ENCODE measurements around a stretch of chr14.

- PRO-cap: no peak
- RAMPAGE, long total RNA, 4 experiments: no peak in any of the 4 experiments
Observed at GRCh38 chr14:49957366-49957823, 64.5 kb downstream of the ARF6 start.

- PRO-cap: no peak
- RAMPAGE, long total RNA, 4 experiments: no peak in any of the 4 experiments
Observed at GRCh38 chr14:49971924-49972773, 79.3 kb downstream of the ARF6 start.

GRCh38 chr14:49987207-49987673, 94.4 kb downstream of the ARF6 start:
- PRO-cap: no peak
- RAMPAGE, long total RNA, 4 experiments: no peak in any of the 4 experiments

DNA sequence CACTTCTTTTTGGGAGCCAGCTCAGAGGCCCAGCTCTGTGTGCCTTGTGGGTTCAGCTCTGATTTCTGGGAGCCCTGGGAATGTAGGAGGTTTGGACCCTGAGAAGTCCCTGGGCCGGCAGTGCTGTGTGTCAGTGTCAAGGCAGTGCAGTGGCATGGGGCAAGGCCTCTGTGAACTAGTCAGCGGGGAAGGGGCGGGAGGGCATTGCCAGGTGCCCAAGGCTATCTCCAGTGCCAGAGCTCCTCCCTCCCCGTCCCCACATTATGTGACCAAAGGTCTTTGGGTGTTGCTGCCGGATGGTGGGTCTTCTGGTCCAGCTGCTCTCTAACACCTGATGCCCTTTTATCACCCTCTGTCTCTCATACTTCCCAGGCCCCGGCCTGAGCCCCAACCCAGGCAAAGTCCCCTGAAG, 54.2 kb downstream of the VCPKMT start:
- PRO-cap: no peak
- RAMPAGE, long total RNA, 4 experiments: no peak in any of the 4 experiments

DNA sequence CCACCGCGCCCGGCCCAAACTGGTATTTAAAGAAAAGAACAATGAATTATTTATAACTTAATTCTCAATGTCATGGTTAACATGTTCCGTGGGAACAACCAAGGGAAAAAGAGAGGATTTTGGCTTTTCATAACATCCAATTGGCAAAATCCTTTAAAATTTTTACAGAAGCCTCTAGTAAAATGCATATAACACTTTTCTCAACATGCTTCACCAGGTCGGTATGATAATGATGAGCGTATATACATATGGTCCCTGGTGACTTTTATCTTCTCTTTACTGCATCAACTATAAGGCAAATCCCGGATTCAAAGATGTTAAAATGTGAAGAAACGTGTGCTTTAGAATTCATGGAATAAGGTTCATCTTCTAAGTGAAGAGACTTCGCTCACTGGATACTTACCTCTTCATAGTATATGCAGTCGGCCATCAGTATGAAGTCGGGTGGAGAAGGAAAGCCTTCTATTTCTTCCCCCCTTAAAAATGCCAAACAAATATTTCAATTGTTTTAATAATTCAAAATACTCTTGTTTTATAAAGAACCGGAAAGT, 861 bp downstream of the VCPKMT start:
- PRO-cap: no peak
- RAMPAGE, long total RNA, 4 experiments: no peak in any of the 4 experiments

- PRO-cap: no peak
- RAMPAGE, long total RNA, 4 experiments: no peak in any of the 4 experiments
Observed at GRCh38 chr14:50193178-50193605, 38.2 kb downstream of the SOS2 start.

DNA sequence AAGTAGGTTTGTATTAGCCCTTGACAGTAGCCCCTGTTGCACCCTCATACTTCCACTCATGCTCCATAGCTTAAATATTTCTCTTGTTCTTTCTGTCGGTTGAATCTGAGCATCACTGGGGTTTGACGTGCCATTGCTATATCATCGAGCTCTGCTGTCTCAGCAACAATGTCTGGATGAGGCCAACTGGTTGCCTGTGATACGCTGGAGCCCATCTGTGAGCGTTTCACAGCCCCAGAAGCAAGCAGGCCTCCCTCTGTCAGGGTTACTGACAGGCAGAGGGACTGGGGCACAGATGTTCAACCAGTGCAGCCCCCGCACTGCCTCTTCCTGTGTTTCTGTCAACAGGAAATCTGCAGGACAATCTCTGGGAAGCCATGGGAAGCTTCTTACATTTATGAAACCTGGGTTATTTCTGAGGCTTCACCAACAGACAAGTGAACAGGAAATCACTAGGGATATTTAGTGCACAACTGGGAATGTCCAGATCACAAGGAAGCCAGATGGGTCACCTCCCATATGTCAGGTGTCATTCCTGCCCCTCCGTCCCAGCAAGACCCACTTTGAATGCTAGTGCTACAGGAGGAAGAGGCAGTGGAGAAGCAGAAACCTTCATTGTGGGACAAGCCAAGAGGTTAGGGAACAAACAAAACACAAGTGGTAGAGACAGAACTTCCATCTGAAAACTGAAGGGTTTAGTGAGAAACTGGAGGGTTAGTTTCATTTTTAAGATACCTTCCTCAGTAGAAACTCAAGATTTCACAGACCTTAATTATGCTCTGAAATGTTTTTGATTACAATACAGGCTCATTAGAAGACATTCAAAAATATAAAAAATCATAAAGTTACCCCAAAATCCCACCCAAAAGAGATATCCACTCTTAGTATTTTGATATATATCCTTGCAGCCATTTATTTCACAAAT, 24.1 kb downstream of the DMAC2L start:
- PRO-cap: no peak
- RAMPAGE, long total RNA, 4 experiments: no peak in any of the 4 experiments

DNA sequence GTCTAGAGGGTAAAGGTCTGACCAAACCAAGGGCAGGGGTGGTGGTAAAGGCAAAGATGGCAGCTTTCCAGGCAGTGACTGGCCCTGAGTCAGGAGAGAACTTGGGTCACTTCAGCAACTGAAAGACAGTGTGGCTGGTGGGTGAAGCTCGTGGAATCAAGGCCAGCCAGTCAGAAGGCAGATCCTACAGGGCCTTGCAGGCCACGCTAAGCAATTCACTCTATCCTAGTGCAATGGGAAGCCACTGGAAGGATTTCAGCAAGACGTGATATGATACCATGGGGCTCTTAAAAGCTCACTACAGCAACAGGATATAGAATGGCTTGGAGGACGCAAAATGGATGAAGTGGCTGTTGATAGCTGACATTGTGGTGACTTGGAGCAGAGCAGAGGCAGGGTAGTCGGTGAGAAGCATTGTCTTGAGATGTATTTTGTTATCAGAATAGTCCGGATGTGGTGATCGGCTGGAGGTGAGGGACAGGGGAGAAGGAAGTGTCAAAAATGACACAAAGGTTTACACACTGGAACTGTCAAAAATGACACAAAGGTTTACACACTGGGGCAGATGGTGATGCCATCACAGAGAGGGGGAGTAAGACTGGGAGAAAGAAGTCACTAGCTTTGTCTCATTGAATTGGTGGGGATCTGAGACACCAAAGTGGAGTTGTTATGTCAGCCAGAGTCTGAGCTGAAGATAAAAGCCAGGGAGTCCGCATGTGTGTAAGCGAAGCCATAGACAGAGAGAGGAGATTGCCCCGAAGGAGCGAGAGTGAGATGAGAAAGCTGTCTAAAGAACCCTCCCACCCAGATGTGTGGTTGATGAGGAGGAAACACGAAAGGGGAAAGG, 30.2 kb downstream of the CDKL1 start:
- PRO-cap: no peak
- RAMPAGE, long total RNA, 4 experiments: no peak in any of the 4 experiments

- PRO-cap: no peak
- RAMPAGE, long total RNA, 4 experiments: no peak in any of the 4 experiments
Observed at GRCh38 chr14:50531700-50532219, 609 bp downstream of the MAP4K5 start.

DNA sequence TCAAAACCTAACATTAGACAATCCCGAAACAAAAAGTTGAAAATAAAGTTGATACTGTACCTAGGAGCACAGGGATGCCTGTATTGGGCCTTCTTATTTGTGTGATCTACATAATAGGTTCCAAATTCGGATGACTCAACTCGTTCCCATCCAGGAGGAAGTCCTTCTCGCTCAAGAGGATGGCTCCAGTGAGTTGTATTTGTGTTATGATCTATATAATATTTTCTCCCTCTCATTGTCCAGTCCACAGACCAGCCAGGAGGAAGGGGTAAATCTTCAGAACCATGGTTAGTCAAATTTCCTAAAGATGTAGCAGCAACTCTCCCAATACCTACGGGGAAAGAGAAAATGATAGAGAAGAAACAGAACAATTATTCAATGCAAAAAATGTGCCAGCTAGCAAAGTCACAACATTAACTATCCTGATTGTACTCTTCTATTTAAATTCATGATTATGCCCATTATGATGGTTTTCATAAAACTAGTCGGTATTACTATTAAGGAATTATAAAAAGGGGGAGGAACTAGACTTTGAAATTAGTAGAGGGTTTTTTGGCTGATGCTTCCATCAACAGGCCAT, 23.3 kb downstream of the SAV1 start:
- PRO-cap: no peak
- RAMPAGE, long total RNA, 4 experiments: no peak in any of the 4 experiments

DNA sequence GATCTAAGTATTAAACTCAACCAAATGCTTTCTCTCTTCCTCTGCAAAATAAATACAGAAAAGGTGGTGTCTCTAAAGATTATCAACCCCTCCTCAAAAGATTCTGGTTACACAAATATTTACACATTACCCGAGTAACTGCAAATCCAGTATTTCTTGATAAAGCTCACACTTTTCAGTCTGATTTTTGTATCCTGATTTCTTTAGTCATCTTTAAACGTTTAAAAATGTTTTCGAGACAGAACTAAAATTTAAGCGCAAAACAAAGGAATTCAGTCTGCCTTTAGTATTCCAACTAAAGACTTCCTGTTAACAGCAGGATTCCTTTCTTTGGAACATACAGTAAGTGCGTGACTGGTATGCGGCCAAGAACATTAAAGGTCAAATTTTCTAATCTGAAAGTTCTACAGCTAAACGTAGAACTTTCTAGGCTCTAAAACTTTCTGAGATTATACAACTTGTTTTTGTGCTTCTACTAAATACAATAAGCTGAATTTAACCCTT, 10.0 kb downstream of the SAV1 start:
- PRO-cap: no peak
- RAMPAGE, long total RNA, 4 experiments: no peak in any of the 4 experiments

- PRO-cap: no peak
- RAMPAGE, long total RNA, 4 experiments: no peak in any of the 4 experiments
Observed at GRCh38 chr14:50670177-50671040, 2.3 kb upstream of the SAV1 start.

DNA sequence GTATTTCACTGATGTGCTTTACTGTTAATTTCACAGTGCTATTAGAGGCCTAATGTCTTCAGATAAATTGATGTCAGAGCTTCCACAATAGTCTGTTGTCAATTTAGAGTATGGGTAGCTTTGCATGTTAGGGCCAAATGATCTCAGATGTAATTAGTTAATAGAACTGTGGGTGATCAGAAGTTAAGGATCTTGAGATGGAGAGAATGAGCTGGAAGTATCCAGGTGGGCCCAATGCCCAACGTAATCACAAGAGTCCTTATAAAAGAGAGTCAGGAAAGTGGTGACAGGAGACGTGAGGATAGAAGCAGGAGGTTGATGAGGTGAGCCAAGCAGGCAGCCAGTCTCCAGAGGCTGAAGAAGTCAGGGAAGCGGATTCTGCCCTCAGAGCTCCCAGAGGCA, 9.9 kb upstream of the SAV1 start:
- PRO-cap: no peak
- RAMPAGE, long total RNA, 4 experiments: no peak in any of the 4 experiments

GRCh38 chr14:50757975-50758725, 72.8 kb downstream of the NIN start:
- PRO-cap: no peak
- RAMPAGE, long total RNA, 4 experiments: no peak in any of the 4 experiments

- PRO-cap: no peak
- RAMPAGE, long total RNA, 4 experiments: no peak in any of the 4 experiments
Observed at GRCh38 chr14:50792239-50792482, 38.8 kb downstream of the NIN start.

- PRO-cap: no peak
- RAMPAGE, long total RNA, 4 experiments: no peak in any of the 4 experiments
Observed at GRCh38 chr14:50792483-50793397, 38.2 kb downstream of the NIN start.

- PRO-cap: no peak
- RAMPAGE, long total RNA, 4 experiments: no peak in any of the 4 experiments
Observed at GRCh38 chr14:50823503-50824439, 7.2 kb downstream of the NIN start.

- PRO-cap: no peak
- RAMPAGE, long total RNA, 4 experiments: no peak in any of the 4 experiments
Observed at GRCh38 chr14:50945052-50945448, 767 bp upstream of the PYGL start.

GRCh38 chr14:50961584-50962214, 17.4 kb upstream of the PYGL start:
- PRO-cap: no peak
- RAMPAGE, long total RNA, 4 experiments: no peak in any of the 4 experiments

- PRO-cap: no peak
- RAMPAGE, long total RNA, 4 experiments: no peak in any of the 4 experiments
Observed at GRCh38 chr14:50967717-50968030, 23.4 kb upstream of the PYGL start.

Measured in sigmoid colon (tissue), 4 donors.